Daoy (cell line): ENCODE data around the genes KIAA1958, SNX30 and ZFP37.

- RAMPAGE, long total RNA: no peak
Measured at GRCh38 chr9:111656945-111657526, 4.4 kb upstream of the GNG10 start.

- RAMPAGE, long total RNA: no peak
Measured at GRCh38 chr9:111783642-111784207, 11.0 kb downstream of the SHOC1 start.

- RAMPAGE, long total RNA: no peak
Measured at GRCh38 chr9:111897342-111898231, 973 bp downstream of the UGCG start.

GRCh38 chr9:112072891-112073275, 102.2 kb downstream of the SUSD1 start:
- RAMPAGE, long total RNA: no peak

DNA sequence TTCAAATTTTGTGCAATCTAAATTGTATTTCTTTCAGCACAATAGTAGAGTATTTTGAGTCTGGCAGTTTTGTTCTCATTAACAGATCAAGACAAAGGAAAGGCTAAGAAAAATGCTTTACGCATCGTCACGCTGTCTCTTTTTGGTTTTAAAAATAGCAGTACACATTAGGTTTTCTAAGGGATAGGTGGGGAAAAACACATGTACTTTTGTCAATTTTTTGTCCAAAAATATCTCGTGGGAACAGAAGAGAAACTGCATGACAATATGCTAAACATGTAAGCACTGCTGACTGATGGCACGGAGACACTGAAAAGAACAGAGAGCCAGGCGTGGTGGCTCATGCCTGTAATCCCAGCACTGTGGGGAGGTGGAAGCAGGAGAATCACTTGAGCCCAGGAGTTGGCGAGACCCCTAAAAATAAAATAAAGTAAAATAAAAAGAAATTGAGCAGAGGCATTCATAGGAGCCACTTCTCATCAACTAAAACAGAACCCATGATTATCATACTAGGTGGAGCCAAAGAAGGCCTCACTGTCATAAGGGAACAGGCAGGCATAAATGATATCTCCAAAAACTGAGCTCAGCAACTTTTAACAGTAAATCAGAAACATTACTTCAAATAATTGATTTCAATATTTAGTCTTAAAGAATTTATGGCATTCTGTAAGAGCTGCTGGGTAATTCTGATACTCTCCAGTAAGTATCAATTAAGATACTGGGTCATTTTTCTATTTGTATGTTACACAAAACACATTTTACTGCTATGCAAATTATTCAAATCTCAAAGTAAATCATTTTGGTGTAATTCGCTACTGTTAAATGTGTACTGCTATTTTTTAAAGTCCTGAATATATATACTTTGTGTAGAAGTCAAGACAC, 45.1 kb upstream of the SUSD1 start:
- RAMPAGE, long total RNA: no peak

GRCh38 chr9:112299540-112299804, 33.9 kb downstream of the PTBP3 start:
- RAMPAGE, long total RNA: no peak

DNA sequence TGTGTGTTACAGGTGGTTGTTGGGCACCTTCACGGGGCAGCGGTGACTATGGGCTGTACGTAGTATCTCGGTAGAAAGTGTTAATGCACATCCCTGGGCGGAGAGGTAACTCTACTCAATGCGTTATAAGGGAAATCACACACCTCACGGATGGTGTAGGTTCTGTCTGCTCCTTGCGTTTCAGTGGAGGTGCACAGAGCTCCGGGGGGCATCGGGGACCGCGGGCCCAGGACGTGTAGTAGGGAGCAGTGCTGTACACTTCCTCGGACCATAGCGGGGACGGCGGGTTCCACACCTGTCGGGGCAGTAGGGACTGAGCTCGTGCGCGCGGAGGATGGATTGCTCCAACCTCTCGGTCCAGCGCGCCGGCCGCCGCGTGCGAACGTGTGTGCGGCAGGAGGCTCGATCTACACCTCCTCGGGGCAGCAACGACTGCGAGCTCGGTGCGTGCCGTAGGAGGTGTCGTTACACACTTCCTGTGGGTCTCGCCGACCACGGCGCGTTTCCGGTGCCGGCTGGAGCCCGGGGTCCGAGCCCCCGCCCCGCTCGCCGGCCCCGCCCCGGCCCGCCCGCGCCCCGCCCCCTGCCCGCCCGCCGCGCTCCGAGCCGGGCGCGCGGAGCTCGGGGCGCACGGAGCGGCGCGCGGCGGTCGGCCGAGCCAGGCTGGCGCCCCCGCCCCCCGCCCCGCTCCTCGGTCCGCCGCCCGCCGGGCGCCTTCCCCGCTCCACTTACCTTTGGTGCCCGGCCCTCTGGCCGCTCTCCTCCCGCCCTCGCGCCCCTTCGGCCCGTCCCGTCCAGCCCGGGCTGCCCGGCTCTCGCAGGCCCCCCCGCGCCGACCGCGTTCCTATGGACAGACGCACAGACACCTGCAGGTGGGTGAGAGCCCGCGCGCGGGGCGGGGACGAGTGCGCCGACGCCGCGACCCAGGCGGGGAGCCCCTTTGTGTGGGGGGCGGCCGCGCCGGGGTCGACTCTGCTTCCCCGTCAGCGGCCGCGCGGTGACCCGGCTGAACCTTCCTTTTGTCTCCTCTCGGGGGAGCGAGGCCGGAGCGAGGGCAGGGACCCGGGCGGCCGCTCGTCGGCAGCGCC, at the start of gene KIAA1958:
KIAA1958 (plus strand) TSS at position 581 of the 1,088 bp plus-strand sequence.
- RAMPAGE, long total RNA: no peak

DNA sequence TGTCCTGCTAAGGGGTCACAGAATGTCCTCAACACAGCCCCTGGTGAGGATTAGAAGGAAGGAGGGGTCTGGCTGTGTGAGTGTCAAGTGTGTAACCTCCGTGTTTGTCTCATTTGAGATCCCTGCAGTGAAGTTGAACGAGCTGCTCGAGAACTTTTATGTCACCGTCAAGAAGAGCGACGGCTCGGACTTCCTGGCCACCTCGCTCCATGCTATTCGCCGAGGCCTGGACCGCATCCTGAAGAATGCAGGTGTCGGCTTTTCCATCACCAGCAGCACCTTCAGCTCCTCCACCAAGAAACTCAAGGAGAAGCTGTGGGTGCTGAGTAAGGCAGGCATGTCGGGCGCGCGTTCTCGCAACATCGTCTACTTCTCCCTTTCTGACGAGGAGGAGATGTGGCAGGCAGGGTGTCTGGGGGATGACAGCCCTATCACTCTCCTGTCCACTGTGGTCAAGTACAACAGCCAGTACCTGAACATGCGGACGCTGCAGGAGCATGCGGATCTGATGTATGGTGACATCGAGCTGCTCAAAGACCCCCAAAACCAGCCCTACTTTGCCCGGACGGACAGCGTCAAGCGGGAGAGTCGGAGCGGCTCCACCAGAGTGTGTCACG, 58.7 kb downstream of the INIP start:
- RAMPAGE, long total RNA: no peak

DNA sequence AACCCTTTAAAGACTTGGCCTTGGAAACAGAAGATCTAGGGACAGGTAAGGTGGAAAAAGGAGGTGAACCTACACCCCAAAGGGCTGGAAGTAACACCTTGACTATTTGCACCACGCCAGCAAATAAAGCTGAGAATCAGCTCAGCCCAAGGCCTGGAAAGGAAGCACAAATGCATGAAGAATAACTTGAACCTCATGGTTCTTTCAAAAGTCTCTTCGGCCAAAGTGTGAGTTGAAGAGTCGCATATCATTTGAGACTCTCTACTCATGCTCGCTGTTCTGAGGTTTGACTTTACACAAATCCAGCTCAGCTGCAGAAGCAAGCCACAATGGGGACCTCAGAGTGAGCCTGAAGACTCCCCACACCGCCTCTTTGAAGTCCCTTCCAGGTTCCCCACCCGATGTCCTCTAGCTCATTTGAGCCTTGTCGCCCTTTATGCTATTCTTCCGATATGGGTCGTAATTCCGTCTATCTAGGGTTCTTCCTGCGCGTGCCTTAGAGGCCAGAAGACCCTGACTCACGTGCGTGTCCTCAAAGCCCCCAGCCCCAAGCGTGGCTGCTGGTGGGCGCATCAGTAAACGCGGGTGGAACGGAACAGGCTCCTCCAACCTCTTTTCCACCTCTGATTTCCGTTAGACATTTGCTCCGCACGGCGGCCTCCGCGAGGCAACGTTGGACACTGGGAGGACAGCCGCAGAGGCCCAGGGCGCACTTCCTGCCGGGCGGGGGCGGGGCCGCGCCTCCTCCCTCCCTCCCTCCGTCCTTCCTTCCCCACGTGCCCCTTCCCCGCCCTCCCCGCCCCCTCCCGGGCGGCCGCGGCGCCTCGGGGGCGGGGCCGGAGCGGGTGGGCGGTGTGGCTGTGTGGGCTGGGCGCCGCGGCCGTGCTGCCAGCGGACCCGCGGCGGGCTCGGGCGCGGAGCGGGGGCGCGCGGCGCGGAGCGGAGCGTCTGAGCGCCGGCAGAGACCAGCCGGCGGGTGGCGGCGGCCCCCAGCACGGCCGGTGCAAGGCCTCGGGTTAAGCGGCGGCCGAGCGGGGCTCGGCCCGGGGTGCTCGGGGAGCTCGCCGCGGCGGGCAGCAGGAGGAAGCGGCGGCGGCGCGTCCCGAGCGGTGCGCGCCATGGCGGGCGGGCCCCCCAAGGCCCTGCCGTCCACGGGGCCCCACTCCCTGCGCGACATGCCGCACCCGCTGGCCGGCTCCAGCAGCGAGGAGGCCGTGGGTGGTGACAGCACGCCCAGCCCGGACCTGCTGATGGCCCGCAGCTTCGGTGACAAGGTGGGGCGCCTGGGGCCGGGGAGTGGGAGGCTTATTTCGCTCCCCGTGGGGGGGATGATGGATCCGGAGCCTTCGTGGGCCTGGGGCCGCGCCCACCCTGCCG, at the start of gene SNX30:
SNX30 (plus strand) TSS at position 877 of the 1,377 bp plus-strand sequence.
- RAMPAGE, long total RNA: no peak

DNA sequence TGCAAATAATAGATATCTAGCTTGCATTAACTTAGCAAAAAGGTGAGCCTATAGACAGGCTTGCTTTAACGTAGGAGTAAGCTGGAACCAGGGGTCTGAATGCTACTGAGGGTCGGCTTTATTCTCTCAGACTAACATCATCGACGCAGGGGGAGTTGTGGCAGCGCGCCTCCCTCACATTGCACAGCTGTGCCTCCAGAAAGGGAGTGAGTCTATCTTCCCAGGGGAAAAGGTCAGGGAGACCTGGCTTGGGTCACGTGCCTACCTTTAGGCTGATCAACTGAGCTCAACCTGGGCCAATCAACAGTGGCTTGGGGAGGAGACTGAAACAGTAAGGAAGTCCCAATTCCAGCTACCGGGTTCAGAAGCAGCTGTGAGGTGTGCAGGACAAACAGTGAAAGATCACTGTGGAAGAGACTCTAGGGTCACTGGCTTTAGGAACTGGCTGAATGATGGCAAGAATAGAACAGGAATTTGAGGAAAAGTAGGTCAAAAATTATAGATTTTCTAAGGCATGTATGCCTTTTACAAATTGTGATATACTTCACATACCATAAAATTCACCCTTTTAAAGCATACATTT, 14.3 kb downstream of the SNX30 start:
- RAMPAGE, long total RNA: no peak

- RAMPAGE, long total RNA: no peak
Measured at GRCh38 chr9:112804050-112804375, 53.5 kb downstream of the SNX30 start.

DNA sequence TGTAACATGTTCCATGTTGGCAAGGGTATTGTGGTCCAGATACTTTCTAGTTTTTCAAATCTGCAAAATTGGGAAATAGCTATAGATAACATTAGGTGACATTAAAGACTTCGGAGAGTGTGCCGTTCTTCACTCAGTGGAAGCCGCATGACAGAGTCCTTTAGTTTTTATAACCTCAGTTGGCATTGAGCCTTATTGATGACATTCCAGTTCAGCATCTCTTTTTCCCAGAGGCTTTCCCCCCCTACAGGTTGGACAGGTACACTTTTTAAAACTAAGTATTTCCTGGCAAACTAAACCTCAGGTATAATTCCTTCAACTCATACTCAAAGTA, 58.8 kb downstream of the SLC46A2 start:
- RAMPAGE, long total RNA: no peak

GRCh38 chr9:112862047-112862546, 28.6 kb downstream of the SLC46A2 start:
- RAMPAGE, long total RNA: no peak

DNA sequence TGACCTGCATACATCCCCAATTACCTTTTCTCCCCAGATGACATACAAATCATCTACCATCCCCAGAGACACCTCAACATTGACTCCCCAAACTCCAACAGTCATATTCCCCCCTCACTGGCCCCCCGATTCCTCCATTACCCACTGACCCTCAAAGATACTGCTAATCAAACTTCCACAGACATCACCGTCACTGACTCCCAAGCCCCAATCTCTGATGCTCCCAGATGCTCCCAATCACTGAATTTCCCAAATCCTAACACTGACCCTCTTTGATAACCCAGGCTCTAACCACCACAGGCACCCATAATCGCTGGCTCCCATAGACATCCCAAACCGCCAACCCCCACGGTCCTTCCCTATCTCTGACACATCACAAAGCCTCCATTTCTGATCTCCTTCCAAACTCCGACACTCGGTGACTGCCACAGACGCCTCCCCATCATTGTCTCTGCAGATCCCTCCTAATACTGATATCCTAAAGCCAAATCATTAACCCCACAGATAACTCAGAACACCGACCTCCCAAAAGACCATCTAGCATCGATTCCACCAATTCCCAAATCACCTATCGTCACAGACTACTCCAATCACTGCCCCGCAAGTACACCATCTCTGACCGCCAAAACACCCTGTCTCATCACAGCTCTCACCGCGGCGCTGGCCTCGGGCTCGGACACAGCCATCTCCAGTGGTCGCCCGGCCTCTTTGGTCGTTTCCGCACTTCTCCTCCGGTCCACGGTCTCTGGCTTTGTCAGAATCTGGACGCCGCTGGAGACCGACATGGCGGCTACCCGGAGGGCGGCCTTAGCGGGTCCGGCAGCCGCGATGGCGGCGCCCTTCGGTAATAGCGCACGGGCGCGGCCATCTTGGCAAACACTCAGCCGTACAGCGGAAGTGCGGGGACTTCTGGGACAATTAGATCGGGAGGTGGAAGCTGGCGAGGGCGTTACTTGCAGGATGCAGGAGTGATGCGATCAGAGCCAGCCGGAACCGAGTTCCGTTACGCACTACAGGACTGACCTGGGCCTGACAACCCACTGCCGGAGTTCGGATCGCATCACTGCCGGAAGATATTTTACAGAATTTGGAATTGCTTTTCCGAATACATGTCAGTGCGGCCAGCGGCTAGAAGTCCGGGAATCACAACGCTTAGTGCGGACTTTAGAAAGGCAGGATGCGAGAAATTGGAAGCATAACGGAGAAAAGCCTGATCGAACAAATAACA, at the start of gene ZFP37:
ZFP37 (minus strand) TSS at position 821 of the 1,228 bp plus-strand sequence.
- RAMPAGE, long total RNA: start-site peak on the minus strand centred at position 796 of the sequence, 52 bp wide, 31 and 9 reads in 2 replicates

DNA sequence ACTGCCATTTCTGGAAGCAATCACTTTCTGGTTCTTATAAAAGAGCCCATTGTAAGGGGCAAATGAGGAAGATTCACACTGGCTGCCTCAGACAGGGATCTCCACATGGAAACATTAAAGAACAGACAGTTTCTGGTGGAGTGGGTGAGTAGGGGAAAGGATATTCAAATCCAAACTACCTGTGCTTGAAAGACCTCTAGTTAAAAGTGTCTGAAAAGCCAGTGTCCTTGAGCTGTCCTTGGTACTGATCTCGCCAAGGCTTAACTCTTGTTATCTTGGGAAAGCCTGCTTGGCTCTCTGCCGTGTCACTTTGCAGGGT, 19.1 kb upstream of the SLC31A2 start:
- RAMPAGE, long total RNA: no peak

GRCh38 chr9:113369713-113370520, 6.9 kb downstream of the HDHD3 start:
- RAMPAGE, long total RNA: no peak

DNA sequence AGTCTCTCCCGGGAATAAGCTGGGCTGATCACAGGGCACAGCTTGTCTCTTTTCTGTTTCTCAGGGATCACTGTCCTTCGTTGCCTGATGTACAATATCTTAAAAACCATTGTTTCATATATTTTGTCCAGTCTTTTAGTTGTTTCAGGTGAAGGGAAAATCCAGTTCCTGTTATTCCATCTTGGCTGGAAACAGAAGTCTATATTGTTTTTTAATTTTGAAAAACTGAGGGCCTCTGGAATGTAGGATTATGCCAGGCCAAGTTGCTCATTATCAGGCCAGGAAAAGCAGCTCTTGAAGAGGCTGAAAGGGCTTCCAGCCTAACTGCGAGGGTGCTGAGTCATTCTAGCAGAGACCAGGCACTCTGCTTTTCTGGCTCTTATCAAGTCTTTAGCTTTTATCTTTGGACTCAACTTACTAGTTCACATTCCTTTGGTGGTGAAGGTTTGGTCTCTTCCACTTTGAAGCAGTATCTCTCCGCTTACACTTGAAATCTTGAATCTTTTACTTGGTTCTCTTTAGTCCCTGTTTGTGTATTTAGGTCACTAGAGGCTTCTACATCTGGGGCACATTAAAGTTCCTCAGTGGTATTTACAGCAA, 8.3 kb upstream of the RGS3 start:
- RAMPAGE, long total RNA: no peak

GRCh38 chr9:113468986-113469452, 5.5 kb downstream of the RGS3 start:
- RAMPAGE, long total RNA: no peak

DNA sequence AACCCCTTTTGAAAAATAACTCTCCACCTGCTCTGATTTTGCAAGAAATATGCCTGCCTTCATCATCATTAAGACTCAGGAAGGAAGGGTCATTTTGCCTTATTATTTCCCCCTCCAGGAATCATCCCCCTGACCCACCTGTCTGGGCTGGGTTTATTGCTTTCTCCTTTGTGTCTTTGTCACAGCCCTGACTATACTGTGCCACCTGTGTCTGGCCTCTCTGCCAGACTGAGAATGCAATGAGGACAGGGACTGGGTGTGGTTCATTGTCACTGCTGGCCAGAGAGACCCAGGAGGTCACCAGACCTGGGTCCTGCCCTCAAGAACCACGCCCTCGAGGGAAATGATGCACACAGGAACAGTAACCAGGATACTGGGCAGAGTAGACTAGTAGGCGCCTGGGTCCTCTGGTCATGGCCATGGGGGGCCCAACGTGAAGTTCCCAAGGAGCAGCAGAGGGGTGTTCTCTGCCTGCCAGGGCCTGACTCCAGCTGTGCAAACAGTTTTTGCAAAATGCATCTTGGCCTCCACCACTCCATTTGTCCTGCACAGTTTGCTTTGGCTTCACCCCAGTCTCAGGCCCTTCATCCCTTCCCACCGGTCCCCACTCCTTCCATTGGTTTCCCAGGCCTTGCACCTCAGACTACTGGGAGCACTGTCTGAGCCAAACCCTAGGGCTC, 17.7 kb downstream of the RGS3 start:
- RAMPAGE, long total RNA: no peak

GRCh38 chr9:113491596-113491826, 28.0 kb downstream of the RGS3 start:
- RAMPAGE, long total RNA: no peak